AG04450 (cell line): ENCODE measurements around the genes SCOC and CLGN.

DNA sequence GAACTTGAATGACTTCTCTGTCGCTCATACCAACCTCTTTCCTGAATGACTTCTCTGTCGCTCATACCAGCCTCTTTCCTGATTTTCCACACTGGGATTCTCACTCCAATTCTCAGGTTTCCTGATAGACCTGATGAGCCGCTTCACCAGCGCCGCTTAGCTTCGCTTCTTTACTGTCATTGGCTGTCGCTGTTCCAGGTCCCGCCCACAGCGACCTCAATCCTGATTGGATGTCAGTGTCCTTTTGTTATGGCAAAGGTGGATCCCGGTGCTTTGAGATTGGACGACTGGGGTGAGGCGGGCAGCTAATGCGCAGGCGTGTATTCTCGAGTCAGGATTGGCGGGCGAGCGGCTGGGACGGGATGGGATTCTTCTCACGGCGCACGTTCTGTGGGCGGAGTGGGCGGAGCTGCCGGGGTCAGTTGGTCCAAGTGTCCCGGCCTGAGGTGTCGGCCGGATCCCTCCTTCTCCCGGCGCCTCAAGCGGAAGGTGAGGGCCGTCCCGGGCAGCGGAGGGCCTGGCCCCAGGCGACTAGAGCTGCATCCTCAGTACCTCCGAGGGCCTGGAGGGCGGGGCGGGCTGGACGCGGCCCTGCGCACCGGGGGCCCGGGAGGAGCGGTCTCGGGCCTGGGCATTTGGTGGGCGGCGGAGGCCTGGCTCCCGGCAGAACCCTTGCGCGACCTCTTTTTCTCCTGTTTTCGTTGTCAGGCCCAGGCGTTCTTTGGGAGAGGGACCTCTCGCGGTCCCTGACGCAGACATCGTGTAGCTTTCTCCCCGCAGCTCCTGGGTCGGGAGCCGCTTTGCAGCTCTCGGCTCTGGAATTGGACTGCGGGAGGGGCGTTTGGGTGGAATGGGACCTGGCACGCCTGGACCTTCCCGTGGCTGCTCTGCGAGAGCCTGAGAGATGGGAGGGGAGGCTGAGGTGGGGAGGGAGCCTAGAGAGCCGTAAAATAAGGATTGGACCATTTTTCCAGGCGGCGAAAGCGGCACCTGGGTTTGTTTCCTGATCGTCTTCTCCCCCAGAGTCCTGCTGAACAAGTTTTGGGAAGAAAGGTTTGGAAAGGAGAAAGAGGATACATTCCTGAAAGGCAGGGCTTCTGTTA is at the start of gene SCOC:
SCOC (plus strand) TSS at position 418 of the 1,103 bp plus-strand sequence.
- CAGE, long polyA plus RNA: start-site peak on the plus strand centred at position 434 of the sequence, 70 bp wide, 1,396 and 1,478 reads in 2 replicates
- RRBS: under 1% methylated on average over 15 of the region's 70 CpGs

DNA sequence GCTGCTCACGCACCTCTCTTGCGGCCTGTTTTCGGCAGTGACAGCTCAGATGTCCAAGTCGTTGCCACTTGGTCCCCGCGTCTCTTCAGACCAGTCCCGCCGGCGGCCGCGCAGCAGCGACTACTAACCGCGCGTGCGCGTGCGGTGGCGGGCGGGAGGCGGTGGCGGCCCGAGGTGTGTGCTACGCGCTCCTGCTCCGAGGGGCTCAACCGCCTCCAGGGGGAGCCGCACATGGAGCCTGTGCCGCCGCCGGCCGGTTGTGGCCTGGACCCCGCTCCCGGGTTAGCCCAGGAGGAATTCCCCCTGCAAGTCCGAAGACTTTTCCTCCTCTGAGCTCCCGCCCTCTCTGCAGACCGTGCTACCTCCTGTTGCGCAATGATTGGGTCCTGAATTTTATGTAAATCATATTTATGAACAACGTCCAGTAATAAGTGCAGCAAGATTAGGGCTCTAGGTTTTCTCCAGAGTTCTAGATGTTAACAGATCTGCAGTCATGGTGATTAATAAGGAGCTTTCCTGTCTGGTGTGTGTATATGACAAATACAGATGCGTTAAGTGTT is at the start of gene CLGN:
CLGN (minus strand) TSS at position 125 of the 560 bp plus-strand sequence.
- CAGE, long polyA plus RNA: no peak
- RRBS: no CpG with 5 or more reads among the region's 40 CpGs

DNA sequence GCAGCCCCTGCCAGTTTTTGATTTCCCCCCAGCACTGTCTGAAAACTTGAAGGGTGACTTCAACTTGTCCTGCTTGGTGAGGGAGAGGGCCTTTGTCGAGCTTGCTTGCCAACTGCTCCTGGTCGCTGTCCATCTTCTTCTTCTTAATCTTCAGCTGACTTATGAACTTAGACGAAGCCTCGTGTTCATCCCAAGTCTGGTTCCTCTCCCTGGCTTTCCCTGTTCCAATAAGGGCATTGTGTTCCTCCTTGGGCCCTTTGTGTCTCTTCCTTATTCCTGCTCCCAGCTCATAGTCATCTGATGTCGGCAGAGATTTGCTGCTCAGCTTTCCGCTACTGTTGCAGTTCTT is 73.7 kb upstream of the UCP1 start:
- CAGE, long polyA plus RNA: no peak
- RRBS: no CpG with 5 or more reads among the region's 6 CpGs

GRCh38 chr4:140645450-140646499 is 77.0 kb upstream of the UCP1 start:
- CAGE, long polyA plus RNA: no peak
- RRBS: no CpG with 5 or more reads among the region's 12 CpGs

GRCh38 chr4:140678802-140679444 is 77.3 kb downstream of the TBC1D9 start:
- CAGE, long polyA plus RNA: no peak
- RRBS: no CpG with 5 or more reads among the region's 8 CpGs

GRCh38 chr4:140755543-140756185 is 521 bp downstream of the TBC1D9 start:
- CAGE, long polyA plus RNA: no peak
- RRBS: 3% methylated on average over 15 of the region's 57 CpGs

- CAGE, long polyA plus RNA: no peak
- RRBS: no CpG with 5 or more reads among the region's 1 CpG
Measured at GRCh38 chr4:140850027-140850337, 93.8 kb upstream of the TBC1D9 start.

GRCh38 chr4:140866398-140867612 is 110.6 kb upstream of the TBC1D9 start:
- CAGE, long polyA plus RNA: no peak
- RRBS: no CpG with 5 or more reads among the region's 11 CpGs

DNA sequence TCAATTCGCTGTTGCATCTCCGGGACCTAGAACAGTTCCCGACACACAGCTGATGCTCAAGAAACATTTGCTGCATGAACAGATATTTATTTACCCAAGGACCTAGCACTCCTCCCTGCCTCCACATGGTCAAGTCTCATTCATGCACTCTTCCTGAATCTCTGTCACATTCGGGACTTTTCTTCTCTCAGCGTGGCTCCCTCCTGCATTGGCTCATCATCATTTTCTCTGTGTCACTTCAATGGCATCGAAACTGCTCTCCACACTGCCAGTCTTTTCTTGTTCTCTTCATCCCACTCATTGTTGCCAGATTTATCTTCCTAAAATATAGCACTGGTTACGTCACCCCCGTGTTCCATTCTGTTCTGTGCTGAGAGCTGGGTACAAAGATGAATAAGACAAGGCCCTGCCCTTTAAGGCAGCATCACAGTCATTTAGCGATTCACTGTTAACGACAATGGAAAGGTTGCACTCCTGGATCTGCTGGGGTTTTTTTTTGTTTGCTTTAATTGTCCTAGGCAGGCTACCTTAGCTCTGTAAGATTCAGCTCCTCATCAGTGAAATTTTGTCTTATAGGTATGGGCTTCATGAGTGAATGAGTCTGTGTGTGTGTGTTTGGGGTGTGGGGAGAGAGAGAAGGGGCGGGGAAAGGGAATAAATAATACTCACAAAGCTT is 174.4 kb upstream of the TBC1D9 start:
- CAGE, long polyA plus RNA: no peak
- RRBS: no CpG with 5 or more reads among the region's 11 CpGs

DNA sequence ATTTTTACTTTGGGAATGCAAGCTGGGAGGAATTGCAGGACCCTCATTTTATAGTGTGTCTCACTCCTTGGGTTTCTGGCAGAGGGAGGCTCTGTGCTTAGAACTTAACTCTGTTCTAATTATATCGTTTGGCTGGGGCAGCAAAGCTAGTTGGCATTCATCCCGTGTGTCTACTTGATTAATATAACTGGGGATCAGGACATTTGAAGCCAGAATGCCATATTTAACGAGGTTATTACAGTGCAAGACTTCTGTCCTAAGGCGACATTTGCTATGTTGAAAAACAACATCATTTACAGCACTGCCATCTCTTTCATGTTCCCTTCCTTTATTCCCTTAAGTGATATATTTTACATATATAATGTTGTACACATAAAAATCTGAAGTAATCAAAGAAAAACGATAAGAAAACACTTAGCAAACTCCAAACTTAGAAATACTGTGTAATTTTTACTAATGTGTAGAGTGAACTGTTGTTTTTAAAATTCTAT is 179.1 kb upstream of the TBC1D9 start:
- CAGE, long polyA plus RNA: no peak
- RRBS: no CpG with 5 or more reads among the region's 5 CpGs

DNA sequence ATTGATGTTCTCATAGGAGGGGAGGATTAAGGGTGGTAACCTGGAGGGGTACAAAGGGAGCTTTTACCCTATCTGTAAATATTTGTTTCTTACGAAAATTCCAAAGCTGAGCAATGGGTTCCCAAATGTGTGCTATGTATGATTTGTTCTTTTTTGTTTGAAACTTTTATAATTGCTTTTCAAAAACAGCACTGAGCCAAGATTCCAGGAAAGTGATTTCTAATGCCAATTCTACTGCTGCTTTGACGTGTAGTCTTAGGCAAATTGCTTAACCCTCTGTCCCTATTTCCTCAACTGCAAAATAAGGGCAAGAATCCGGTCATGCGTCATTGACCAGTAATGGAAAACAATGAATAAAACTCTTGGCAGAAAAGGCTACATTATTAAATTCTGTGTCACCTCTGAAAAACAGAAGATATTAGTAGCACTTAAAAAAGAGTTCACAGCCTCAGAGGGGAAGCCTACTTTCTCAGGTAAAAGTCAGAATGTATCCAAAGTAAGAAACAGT is 454.7 kb downstream of the IL15 start:
- CAGE, long polyA plus RNA: no peak
- RRBS: no CpG with 5 or more reads among the region's 4 CpGs

DNA sequence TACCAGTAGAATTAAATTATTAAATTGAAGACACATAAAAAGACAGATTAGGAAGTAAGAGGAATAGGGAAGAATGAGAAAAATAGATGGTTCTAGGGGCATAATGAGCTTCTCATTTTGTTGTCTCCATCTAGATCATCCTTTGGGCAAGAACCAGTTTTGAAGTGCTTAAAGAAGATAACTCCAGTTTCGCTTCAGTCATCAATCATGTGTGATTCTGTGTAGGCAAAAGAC is 429.6 kb downstream of the INPP4B start:
- CAGE, long polyA plus RNA: no peak
- RRBS: no CpG with 5 or more reads among the region's 1 CpG

DNA sequence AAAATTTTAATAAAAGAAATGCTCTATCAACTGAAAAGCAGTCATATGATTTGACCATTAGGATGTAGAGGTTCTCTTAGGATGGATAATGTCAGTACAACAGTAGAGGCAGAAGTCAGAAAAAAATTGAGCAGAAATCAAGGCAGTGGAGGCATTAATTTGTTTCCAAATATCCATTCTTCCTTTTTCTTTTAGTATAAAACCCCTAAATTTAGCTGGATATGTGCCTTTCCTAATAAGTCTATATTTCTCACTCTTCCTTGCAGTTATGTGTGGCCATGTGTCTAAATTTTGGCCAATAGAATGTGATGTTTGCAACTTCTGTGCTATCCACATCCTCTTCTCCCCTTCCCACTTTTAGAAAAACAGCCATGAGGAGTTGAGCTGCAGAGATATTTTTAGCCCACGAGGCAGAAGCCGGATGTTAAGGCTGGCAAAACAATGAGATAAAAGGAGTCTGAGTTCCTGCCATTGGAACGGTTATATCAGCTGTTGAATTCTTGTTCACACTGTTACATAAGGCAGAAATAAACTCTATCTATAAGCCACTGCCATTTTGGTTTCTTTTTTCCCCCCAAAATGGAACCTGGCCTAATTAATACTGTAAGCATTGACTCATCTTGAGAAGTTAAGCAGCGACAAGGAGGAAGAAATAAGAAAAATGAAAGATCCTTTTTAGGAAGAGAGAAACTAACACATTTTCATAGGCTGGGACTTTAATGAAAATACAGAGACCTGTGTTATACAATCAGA is 200.7 kb downstream of the INPP4B start:
- CAGE, long polyA plus RNA: no peak
- RRBS: no CpG with 5 or more reads among the region's 4 CpGs

- CAGE, long polyA plus RNA: no peak
- RRBS: no CpG with 5 or more reads among the region's 3 CpGs
Measured at GRCh38 chr4:143163091-143163532, 21.6 kb upstream of the USP38 start.

- CAGE, long polyA plus RNA: no peak
- RRBS: no CpG with 5 or more reads among the region's 6 CpGs
Measured at GRCh38 chr4:143186162-143186674, 1.5 kb downstream of the USP38 start.

DNA sequence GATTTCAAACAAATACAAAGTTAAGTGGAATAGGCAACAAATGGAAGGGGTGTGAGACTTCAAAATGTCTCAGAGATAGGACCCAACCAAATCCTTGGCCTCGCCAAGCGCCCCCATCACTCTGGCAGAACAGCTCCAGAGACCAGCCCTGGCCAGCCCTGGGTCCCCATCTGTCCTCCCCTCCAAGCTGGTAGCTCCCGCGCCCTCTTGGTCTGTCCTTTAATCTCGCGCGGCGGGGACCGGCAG is 1.2 kb upstream of the GAB1 start:
- CAGE, long polyA plus RNA: no peak
- RRBS: 0% methylated on average over 1 of the region's 9 CpGs

GRCh38 chr4:143427218-143428010 is 86.1 kb upstream of the SMARCA5 start:
- CAGE, long polyA plus RNA: no peak
- RRBS: no CpG with 5 or more reads among the region's 9 CpGs

DNA sequence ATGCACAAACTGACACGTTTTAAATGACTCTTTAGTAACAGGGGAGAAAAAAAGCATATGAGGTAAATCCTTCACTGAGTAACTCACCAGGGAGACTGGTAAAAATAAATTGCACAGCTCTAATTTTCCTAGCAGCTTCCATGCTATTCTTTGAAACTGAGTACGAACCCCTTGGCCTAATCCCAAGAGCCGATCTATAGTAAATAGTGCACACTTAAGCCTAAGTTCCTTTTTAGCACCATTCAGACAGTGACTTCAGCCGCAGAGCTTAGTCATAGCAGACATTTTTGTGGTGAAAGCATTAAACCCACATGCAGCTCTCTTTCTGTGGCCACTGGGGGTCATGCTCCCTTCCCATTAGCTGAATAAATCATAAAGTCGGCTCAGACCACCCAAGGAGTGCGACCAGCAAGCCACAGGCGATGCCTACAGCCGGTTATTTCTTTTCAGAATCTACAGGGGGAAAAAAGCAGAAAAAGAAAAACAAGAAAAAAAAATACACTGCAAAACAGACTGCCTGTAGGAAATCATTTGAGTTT is 215.8 kb upstream of the GYPA start:
- CAGE, long polyA plus RNA: no peak
- RRBS: no CpG with 5 or more reads among the region's 8 CpGs

DNA sequence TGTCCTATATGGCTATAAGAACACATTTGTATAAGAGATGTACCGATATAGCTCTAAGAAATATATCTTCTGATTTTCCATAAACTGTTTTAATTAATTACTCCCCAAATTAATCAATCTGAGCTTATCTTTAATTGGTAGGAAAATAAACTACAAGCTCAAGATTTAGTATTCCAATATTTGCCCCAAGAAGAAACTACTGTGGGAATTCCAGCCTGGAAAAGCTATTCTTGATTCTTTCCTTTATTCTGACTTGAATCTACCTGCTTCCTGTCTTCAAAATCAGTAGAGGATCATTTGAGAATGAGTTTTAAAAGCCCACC is 136.9 kb downstream of the HHIP start:
- CAGE, long polyA plus RNA: no peak
- RRBS: no CpG with 5 or more reads among the region's 1 CpG

- CAGE, long polyA plus RNA: no peak
- RRBS: no CpG with 5 or more reads among the region's 4 CpGs
Measured at GRCh38 chr4:145152257-145152821, 28.1 kb downstream of the OTUD4 start.